Pulmonary lymph node (tissue), 1 donor: ENCODE measurements around the gene TMEM207.

DNA sequence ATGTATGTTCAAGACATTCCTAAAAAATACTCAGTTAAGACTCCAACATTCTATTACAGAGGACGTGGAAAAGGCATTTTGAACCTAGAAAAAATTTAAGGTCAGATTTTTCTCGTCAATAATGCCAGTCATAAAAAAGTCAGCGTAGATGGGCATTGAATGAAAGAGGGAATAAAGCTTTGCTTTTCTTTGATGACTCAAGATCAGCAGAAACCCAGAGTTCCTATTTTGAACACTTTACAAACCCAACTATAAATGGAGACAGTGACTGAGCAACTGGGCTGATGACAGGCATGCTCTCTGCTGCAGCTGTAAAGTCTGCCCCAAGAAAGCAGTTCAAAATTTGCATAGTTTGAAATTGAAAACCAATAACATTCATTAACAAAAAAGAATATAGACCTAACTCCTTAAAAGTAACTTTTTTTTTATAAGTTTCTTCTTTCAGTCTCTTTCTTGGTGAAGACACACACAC is 452.7 kb downstream of the LPP start:
- PRO-cap: no peak

DNA sequence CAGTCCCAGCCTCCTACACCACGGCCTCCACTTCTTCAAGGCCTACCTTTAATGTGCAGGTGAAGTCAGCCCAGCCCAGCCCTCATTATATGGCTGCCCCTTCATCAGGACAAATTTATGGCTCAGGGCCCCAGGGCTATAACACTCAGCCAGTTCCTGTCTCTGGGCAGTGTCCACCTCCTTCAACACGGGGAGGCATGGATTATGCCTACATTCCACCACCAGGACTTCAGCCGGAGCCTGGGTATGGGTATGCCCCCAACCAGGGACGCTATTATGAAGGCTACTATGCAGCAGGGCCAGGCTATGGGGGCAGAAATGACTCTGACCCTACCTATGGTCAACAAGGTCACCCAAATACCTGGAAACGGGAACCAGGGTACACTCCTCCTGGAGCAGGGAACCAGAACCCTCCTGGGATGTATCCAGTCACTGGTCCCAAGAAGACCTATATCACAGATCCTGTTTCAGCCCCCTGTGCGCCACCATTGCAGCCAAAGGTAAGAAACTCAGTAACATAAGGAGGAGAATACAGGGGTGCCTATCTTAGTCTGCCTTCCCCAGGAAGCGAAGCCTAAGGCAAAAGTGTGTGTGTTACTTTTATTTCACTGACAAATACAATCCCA is 455.5 kb downstream of the LPP start:
- PRO-cap: no peak

- PRO-cap: no peak
Observed at GRCh38 chr3:188853836-188854321, 317.9 kb upstream of the TPRG1 start.

DNA sequence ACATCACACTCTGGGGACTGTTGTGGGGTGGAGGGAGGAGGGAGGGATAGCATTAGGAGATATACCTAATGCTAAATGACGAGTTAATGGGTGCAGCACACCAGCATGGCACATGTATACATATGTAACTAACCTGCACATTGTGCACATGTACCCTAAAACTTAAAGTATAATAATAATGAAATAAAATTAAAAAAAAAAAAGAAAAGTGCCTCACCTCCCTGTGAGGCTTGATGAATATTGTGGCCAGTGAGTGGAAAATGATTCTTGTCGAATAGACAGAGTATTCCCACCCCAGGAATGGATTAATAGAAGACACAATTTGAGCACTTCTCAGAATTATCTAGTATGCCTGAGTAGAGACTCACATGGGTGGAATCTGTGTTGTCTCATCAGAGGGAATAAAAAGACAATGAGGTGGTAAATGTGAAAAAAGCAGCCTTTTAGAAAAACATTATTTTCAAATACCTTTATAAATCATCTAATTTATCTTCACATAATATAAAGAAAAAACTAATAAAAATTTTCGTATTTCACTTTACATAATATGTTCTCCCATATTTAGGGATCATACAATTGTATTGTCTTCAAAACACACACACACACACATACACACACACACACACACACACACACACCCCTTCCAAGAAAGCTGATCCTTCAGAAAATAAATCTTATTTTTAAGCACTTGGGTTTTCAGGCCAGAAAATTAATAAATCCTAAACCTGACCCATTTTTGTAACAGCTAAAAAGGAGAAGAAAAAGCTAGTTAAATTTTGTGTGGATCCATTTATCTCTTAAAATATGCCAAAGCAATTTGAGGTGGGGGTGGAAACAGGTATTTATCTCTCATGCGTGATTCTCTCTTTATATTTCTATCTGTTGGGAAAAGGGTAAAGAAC is 285.4 kb upstream of the TPRG1 start:
- PRO-cap: no peak

DNA sequence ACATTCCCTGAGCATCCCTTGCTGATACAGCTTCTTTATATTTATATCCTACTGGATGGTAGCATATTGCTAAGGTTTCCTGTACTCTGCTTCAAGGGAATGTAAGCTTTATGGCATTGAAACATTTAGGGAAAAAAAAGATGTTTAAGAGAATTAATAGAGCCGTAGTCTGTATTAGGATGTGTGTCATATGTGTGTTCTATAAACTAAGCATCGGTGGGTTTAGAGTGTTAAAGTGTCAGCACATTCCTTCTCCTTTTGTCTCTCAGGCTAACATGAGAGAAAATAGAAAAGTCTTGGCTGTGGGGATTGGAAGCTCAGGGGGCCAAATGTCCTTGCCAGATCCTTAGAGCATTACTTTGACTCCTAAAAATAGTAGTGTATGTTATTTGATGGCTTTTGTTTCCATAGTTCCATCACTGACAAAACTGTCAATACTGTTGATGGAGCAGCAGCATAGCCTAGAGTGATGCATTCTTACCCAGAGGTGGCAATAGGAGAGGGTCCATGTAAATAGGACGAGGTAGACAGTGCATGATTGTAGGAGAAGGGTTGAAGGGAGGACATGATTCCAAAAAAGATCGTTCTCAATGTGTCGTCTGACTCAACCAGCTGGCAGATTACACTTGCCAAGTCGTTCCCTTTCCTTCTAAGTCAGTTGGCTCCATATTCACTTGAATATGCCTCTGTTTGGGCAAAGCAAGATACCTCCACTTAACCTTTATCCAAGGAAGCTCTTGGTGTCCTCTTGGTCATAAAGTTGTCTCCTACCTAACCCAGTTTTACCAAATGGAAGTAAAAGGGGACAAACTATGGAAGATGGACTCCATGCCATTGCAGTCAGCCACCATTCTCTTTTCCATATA is 282.7 kb upstream of the TPRG1 start:
- PRO-cap: no peak

DNA sequence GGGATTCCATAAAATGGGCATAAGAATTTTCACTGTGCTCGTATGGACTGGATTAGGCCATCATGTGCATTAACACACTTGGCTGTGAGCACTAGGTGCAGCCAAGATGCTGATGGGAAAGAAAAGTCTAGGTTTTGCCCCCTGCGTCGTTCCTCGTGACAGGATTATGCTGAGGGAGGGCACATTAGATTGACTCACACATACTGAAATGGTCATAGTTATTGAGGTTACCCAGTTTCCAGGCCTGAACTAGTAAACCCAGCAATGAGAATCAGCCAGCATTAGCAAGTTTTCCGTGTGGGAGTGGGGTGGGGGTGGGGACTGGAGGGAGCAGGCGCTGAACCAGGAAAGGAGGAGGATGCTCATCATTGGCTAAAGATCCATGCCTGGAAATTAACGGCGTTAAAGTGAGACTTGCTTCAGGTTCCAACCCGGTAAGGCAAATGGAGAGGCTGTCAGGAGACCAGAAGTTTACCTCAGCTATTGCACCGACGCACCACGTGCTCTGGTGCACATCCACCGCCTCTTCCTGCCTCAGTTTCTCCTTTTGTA is 224.9 kb upstream of the TPRG1 start:
- PRO-cap: no peak

- PRO-cap: no peak
Observed at GRCh38 chr3:188948621-188949698, 222.8 kb upstream of the TPRG1 start.

DNA sequence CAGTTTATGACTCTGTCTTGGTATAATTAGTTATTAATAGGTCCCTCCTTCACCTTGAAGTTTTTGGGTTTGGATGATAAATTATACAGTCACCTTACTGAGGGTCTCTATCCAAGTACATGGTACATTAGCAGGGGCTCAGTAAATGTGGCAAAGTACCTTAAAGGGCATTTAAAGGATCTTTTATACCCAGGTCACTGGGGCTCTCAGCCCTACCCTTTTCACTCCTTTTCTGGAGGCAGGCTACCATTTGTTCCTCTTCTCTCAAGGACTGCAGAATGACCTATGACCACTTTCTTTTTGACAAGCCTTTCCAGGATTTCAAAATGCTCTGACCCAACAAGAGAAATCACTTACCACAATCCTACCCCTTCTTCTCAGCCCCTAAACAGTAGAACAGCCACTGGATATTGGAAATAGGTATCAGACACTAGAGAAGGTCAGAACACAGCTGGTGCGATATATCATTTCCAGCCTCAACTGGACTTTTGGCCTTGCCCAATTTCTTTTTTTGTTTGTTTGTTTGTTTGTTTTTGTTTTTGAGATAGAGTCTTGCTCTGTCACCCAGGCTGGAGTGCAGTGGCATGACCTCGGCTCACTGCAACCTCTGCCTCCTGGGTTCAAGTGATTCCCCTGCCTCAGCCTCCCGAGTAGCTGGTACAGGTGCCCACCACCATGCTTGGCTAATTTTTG is 221.7 kb upstream of the TPRG1 start:
- PRO-cap: no peak

DNA sequence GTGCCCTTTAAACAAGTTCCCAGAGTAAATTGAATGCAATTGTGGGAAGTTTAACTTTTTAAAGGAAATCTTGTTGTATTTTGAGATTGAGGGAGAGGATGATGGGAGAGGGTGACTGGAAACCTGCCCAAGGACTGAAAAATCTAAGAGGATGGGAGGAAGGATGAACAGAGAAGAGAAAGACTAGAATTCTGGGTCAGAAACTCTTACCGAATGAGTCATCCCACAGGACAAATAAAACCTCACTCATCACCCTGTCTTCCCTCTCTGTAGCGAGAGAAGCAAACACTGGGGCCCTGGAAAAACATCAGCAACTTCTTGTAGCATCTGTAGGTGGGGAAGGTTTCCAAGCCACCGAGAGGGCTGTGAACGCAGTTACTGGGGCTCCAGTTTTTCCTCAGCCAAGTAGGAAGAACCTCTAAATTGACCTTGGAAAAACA is 193.1 kb upstream of the TPRG1 start:
- PRO-cap: no peak

DNA sequence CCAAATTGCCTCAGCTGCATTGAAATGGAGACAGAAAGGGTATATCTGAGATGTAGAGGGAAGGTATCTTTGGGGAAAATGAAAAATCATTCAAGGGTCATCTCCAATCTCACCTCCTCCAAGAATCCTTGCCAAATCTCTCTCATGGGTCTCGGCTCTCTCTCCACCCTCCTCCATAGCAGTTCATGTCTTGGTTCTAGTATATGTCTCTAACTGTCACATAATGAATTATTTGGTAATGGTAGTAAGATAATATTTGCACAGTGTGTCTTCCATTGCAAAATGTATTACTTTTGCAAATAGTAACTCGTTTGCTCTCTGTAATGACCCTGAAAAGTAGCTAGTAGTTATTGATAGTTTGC is 71.5 kb upstream of the TPRG1 start:
- PRO-cap: no peak

- PRO-cap: no peak
Observed at GRCh38 chr3:189100654-189100879, 71.2 kb upstream of the TPRG1 start.

GRCh38 chr3:189293167-189293777 is 121.5 kb downstream of the TPRG1 start:
- PRO-cap: no peak

DNA sequence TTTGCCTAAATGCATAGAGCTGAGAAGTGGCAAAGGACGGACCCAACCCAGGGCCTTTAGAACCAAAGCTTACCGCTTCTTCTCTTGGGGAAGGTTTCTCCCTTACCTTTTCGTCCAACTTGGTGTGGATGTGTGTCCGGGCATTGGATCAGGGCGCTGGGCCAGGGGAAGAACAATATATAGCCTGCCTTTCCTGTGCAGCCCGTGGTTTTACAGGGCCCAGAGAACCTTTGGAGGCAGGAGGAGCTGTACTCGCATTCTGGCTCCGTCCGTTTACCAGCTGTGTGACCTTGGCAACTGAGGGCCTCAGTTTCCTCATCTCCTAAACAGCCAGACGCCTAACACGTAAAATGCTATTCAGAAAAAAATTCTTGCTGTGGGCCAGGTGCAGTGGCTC is 732 bp upstream of the P3H2 start:
- PRO-cap: no peak

GRCh38 chr3:190121961-190122578 is 1.4 kb upstream of the P3H2 start:
- PRO-cap: no peak

DNA sequence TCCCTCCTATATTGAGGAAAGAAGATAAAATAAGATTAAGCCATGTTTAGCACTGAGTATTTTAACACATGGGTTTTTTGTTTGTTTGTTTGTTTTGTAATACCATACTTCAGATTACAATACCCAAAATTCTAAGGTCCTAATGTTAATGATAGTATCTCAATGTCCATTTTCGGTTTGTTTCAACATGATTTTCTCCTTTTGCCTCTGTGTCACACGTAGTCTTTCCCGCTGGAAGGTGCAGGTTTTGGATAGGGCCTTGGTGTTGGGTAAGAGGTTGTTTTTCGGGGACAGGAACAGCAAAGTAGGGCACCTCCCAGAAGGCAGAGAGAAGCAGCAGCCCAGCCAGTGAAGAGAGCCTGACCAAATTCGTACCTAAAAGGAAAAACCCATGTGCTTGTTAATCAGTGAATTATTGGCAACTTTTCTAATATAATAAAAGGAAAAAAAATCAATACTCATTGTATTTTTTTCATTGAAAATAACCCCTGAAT is 14.1 kb downstream of the CLDN1 start:
- PRO-cap: no peak

DNA sequence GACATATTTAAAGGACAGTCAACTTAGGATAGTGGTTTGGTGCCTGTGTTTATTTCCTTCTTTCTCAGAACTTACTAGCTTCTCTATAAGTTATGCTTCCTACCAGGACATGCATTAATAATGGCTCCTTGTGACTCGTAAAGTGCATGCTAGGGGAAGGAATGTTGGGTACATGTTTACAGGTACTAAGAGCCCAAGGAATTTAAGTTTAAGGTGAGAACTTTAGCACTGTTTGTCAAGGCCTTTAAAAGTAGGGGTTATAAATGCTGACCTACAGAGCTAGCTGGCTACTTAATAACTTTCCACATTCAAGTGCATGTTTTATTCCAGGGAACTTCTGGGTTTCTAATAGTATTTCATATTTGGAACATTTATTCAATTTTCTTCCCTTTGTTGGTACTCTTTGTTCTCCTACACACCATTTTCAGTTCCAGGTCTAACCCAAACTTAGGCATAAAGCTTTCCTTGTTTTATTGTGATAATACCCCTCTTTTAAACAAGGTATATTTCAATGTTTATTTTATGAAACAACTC is at the start of gene TMEM207:
Gene TMEM207, minus strand, starts transcription at position 97 of the 534 bp plus-strand sequence.
- PRO-cap: no peak

GRCh38 chr3:190521896-190522321 is 8.0 kb downstream of the IL1RAP start:
- PRO-cap: no peak

DNA sequence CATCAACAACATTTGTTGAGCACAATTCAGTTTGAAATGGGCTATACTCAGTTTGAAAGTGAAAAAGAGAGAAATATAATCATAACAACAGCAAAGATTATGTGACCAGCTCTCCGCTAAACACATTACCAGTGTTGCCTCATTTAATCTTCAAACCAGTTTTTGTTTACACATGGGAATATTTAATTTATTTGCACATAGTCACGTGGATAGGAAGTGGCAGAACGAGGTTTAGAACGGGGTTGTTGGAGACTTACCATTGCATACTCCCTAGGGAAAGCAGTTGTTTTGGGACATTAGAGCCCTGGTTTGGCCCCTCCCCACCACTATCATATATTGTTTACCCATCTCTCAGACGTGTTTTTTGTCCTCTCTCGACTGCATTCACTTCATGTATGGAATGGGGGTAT is 77.2 kb downstream of the IL1RAP start:
- PRO-cap: no peak

GRCh38 chr3:190696418-190697183 is 165.9 kb downstream of the GMNC start:
- PRO-cap: no peak

GRCh38 chr3:191328664-191328972 is 576 bp upstream of the CCDC50 start:
- PRO-cap: unidirectional peak, plus-strand start at chr3:191328857